ENCODE measurements around the gene C14orf132.

DNA sequence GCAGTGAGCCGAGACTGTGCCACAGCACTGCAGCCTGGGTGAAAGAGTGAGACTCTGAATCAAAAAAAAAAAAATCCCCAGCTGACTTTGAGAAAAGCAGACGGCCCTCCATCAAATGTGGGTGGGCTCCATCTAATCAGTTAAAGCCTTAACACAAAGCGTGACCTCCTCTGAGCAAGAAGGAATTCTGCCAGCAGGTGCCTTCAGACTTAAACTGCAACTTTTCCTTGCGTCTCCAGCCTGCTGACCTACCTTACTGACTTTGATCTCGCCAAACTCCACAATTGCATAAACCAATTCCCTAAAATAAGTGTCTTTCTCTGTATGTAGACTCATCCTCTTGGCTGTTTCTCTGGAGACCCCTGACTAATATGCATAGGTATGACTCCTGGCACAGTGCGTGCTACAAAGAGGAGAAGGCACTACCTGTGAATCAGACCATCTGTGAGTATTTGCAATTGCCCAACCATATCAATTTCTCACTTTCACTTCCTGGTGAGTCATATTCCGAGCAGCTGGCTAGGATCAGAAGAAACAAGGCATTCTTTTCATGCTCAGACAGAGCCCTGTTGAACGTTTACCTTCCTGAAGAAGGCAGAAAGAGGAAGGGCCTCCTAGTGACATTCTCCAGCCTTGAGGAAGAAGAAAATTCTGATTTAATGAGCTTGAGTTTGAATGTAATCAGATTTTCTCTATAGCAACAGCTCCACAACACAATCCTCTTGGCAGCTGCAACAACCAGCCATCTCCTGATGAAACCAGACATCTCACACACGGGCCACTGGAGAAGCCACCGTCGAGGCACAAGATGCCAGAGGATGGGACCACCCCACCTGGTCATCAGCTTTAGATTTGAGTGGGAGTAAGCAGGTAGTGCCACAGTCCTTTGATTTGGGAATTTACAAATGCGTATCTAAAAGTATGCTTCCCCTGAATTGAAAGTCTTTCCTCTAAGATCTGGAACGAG is 54.2 kb downstream of the CLMN start:
- PRO-cap, result no peak

GRCh38 chr14:95300122-95300813 is 19.4 kb downstream of the CLMN start:
- PRO-cap, result no peak

- PRO-cap, result no peak
Observed at GRCh38 chr14:95444343-95444684, 72.1 kb downstream of the SYNE3 start.

DNA sequence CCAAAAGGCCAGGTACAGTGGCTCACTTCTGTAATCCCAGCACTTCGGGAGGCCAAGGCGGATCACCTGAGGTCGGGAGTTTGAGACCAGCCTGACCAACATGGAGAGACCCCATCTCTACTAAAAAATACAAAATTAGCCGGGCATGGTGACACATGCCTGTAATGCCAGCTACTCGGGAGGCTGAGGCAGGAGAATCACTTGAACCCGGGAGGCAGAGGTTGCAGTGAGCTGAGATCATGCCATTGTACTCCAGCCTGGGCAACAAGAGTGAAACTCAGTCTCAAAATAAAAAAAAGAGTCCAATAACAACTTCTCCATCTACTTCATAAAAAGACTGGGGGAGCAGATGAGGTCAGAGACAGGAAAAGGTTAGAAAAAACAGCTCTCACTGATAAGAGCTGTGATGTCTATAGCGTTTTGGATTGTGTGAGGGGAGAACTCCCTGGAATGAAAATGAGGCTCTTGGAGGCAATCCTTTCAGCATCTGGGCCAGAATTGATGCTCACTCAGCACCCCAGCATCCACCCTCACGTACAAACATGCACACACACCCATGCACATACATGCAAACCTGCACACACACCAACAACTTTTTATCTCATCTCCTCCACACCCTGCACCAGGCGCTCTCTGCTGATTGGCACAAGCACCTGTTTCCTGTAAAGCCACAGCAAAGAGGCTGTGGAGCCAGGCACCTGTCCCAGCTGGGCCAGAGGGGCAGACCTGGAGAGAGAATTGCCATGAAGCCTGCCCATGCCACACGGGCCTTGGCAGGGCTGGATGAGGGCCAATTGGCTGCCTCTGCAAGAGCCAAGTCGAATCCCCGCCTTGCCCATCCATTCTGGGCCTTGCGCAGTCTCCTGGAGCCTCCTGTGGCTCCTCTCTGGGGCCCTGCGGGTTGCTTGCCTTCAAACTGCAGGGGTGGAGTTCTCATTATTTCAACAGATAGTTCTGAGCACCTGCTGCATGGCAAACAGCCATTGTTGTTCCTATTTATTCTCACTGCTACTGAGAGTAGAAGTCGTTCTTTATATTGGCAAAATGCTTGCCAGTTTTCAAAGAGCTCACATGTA is 53.2 kb downstream of the SYNE3 start:
- PRO-cap, result no peak

DNA sequence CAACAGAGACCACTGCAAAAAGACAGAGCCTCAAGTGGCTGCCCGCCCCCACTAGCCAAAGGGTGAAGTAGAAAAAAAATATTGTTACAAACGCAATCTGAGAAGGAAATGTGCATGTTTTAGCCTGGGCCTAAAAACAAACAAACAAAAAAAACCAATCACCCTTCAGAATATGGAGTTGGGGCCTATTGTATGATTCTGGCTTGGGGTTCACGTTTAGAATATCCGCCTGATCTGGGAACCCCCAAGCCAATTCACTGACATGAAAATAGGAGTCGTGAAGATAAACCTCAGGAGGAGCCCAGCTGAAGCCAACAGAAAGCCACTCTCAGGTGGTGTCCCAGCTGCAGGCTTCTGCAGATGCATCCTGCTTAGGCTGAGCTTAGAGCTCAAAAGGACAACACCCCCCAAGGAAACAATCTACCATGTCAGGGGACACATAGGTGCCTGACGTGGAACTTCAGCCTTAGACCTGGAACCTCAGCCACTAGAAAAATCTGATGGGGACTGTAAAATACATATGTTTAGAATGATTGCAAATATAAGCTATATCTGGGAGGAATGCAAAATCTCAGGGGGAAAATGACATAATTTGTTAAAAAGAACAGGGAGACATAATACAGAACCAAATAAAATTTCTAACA is 51.9 kb downstream of the SYNE3 start:
- PRO-cap, result no peak

DNA sequence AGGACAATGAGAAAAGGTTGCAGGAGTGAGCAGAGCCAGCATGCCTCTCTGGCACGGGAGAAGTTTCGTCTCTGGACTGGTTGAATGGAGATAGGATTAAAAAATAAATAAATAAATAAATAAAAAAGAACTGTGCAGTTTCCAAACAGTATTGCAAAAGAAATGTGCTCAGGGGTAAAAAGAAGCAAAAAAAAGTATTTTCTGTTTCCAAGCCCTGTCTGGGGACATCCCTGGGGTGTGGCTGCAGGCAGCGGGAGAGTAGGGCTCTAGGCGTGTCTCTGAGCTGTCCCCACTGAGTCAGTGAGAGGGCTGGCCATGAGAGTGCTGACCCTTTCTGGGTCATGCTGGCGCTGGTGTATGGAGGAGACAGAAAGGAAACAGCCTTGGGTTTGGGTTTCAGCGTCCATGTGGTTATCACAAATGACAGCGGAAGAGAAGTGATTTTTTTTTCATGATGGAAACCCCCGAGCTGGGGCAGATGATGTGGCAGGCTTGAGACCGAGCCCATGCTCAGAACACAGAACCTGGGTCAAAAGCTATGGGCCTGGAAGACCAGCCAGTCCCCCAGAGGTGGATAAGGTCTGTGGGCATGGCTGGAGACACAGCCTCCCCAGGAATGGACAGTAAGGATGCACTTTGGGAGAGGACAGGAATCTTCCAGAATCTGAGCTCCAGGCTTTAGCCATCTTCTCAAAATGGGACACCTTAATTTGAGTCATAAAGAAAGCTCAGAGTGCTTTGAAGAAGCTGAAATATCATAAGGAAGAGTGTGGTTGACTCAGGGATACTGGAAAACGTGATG is 36.3 kb downstream of the SYNE3 start:
- PRO-cap, result no peak

DNA sequence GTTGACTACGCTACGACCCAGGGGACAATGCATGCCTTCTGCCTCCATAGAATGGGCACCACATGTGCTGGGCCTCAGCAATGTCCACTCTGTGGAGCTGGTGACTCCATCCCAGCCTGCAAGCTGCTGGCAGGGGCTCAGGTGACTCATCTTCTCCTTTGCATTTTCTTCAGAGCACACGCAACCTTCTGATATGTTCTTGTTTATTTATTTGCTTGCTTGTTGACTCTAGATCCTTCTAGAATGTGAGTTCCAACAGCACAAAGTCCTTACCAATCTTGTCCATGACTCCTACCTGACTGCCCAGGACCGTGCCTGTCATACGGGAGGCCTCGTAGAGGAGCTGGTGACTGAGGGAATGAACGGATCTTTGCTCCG is 15.4 kb downstream of the SYNE3 start:
- PRO-cap, result no peak

DNA sequence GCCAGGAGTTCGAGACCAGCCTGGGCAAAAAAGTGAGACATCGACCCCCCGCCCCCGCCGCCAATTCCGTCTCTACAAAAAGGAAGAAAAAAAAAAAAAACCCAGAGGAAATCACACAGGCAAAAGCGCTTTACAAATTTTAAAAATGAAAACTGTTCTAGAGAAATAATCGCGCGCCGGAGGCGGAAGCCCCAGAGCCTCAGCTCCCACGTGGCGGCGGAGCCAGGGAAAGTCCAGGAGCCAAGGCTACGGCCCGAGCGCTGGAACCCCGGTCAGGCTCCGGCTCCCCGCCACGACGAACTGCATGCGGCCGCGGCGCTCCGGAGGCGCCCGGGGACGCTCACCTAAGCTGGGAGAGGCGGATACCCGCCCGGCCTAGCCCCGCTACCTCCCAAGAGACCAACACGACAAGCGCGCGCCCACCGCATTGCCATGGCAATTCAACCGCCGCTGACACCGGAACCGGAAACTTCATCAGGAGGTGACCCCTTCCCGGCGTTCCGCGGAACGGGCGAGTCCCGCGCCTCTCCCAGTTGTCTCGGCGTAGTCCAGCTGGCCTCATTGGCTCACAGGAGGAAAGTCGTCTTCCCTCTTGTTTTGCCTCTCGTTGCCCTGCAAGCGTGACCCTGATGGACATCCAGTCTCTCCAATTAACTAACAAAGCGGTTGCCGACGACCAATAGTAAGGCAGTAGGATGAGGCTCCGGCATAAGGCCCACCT is 520 bp upstream of the GLRX5 start:
- PRO-cap, result bidirectional peak, plus-strand start at position 503 of the sequence, minus-strand start at position 452 of the sequence; bidirectional peak, plus-strand start outside the sequence, minus-strand start at position 568 of the sequence

GRCh38 chr14:95557334-95557676 is 22.5 kb downstream of the GLRX5 start:
- PRO-cap, result no peak

DNA sequence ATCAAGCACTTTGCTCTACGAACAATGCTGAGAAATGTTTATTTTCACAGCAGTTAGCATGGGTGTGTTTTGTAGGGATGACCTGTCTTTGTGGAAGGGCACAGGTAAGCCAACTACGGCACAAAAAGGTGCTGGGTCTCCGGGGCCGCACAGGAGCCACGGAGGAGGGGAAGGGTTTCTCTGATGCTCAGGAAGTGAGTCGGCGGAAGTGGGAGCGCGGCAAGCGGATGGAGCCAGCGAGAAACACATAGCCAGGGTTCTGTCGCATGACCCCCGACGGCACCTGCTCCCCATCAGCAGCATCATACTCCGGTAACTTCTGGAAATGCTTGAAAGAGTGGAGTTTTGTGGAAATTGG is 65.5 kb upstream of the TCL1B start:
- PRO-cap, result no peak

- PRO-cap, result no peak
Observed at GRCh38 chr14:95695894-95696526, 9.8 kb downstream of the TCL1B start.

GRCh38 chr14:96038889-96039583 is at the start of gene C14orf132:
Gene C14orf132 (plus strand): TSS chr14:96039362.
- PRO-cap, result bidirectional peak, plus-strand start at chr14:96039362, minus-strand start at chr14:96039198

GRCh38 chr14:96095629-96096385 is 56.6 kb downstream of the C14orf132 start:
- PRO-cap, result no peak

GRCh38 chr14:96363610-96364494 is 526 bp downstream of the GSKIP start:
- PRO-cap, result bidirectional peak, plus-strand start at chr14:96364254, minus-strand start at chr14:96364123

GRCh38 chr14:96527255-96527704 is 25.1 kb downstream of the PAPOLA start:
- PRO-cap, result no peak

GRCh38 chr14:96573435-96574076 is 71.4 kb downstream of the PAPOLA start:
- PRO-cap, result no peak

DNA sequence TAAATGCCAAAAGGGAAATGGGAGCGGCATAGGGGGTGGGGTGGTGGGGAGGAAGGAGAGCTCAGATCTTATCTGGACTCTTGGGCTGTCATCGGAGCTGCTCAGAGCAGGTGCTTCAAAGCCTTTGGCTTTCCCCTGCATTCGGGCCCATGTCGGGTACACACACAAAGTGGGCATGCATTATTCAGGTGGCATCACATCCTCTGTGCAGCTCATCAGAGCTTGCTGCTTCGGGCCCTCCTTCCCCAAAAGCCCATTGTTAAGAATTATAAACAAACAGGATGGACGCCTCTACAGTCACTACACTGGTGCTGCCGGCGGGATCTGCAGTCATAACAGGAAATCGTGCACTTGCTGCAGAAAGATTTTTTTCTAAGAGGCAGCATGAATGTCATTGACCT is 805.5 kb downstream of the VRK1 start:
- PRO-cap, result unidirectional peak, minus-strand start at position 326 of the sequence

GRCh38 chr14:97724394-97724813 is 927.2 kb downstream of the VRK1 start:
- PRO-cap, result no peak

DNA sequence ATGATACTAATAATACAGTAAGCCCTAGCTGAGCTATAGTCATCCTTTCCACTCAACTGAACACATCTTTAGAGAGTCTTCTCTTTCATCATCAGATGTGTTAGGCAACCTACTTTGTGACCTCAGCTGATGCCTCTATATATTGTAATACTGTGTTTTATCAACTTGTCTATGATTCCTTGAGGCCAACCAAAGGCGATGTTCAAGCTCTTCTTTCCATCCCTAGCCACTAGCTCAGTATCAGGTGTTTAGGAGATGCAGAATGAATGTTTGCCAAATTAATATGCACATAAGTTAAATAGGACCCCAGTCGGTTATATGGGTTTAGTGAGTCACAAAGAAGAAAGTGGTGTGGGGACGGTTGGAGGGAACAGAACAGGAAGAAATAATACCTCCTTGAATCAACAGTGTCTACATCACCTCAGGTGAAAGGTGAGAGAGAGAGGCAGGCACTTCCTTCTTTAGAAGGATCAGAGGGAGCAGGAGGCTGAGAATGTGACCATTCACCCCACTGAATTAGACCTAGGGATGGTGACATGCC is 1196.6 kb downstream of the VRK1 start:
- PRO-cap, result no peak

DNA sequence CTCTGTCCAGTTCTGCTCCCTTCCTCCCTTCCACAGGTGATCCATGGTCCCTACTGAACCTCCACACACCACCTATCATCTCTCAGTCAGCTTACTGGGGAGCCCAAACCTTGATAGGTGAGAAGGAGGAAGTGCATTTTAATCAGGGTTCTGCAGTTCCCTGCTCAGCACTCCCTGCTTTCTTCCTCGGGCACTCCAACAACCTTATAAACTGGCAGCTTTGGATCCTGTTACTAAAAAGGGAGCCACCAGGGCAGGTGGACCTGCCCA is 664.6 kb downstream of the BCL11B start:
- PRO-cap, result unidirectional peak, minus-strand start at position 112 of the sequence

All from left lung (tissue), 1 donor.